Melanocyte of skin (primary cell): ENCODE measurements around the gene TMEM38B.

DNA sequence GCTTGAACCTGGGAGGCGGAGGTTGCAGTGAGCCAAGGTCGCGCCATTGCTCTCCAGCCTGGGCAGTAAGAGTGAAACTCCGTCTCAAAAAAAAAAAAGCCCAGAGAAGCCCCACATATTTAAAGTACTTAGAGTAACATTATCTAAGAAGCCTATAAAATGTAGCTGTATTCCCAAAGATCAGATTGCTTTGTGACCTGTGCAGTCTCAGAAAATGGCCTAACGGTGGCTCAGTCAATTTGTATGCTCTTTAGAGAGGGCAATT, 26.0 kb downstream of the NIPSNAP3B start:
- CAGE, long polyA plus RNA, 2 experiments: no peak in any of the 2 experiments

- CAGE, long polyA plus RNA, 2 experiments: no peak in any of the 2 experiments
These were observed 51.1 kb downstream of the NIPSNAP3B start for GRCh38 chr9:104814974-104815528.

GRCh38 chr9:104841455-104842411, 77.8 kb downstream of the NIPSNAP3B start:
- CAGE, long polyA plus RNA, 2 experiments: no peak in any of the 2 experiments

GRCh38 chr9:104868329-104868666, 59.7 kb downstream of the ABCA1 start:
- CAGE, long polyA plus RNA, 2 experiments: no peak in any of the 2 experiments

DNA sequence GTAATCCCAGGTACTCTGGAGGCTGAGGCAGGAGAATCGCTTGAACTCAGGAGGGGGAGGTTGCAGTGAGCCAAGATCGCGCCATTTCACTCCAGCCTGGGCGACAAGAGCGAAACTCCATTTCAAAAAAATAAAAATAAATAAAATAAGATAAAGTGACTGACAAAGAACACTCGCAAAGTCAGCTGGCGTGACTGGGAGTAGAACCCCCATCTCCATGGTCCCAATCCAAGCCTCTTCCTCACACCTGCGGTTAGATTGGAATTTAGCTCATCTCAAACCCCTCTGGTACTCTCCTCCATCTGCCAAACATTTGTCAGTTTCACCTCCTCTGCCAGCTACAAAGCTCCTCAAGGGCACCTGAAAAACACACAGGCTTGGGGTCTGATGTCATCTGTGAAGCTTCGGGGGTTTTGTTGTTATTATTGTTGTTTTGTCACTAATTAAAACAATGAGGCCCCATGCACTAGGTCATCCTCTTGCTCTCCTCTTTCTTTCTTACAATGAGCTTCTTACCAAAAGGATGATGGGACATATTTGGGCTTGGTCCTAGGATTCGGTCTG, 42.8 kb downstream of the ABCA1 start:
- CAGE, long polyA plus RNA, 2 experiments: no peak in any of the 2 experiments

- CAGE, long polyA plus RNA, 2 experiments: no peak in any of the 2 experiments
These were observed 28.0 kb downstream of the ABCA1 start for GRCh38 chr9:104899742-104900518.

- CAGE, long polyA plus RNA, 2 experiments: no peak in any of the 2 experiments
These were observed 20.7 kb downstream of the ABCA1 start for GRCh38 chr9:104907236-104907708.

GRCh38 chr9:104927633-104927899, 389 bp downstream of the ABCA1 start:
- CAGE, long polyA plus RNA, 2 experiments: no peak in any of the 2 experiments

- CAGE, long polyA plus RNA, 2 experiments: no peak in any of the 2 experiments
These were observed 125.3 kb upstream of the ABCA1 start for GRCh38 chr9:105053093-105053728.

GRCh38 chr9:105138491-105139118, 105.8 kb upstream of the SLC44A1 start:
- CAGE, long polyA plus RNA, 2 experiments: no peak in any of the 2 experiments

GRCh38 chr9:105318552-105319296, 74.3 kb downstream of the SLC44A1 start:
- CAGE, long polyA plus RNA, 2 experiments: no peak in any of the 2 experiments

GRCh38 chr9:105418524-105418976, 29.3 kb upstream of the FSD1L start:
- CAGE, long polyA plus RNA, 2 experiments: no peak in any of the 2 experiments

DNA sequence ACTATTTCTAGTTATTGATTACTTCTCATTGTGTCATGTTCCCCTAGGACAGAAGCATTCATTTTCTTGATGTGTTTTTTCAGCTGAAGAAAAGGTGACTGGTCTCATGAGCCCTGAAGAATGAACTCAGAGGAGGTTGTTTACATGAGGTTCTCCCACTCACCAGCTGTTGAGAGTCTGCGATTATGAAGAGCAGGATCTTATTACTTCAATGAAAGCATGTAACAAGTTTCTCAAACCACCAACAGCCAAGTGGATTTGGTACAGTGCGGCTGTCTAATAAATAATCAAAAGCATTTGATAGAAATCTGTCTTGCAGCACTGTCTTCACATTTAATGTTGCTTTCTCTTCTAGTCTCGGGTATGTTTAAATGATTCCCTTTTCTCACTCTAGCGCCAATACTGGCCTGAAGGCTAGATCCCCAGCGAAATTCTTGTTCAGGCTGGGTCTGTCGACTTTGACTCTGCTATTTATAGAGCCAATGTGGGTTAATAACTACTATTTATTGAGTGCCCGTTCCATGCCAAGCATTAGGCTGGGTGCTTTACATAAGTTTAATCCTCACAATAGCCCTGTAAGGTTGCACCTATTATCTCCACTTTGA, 9.5 kb upstream of the FSD1L start:
- CAGE, long polyA plus RNA, 2 experiments: no peak in any of the 2 experiments

DNA sequence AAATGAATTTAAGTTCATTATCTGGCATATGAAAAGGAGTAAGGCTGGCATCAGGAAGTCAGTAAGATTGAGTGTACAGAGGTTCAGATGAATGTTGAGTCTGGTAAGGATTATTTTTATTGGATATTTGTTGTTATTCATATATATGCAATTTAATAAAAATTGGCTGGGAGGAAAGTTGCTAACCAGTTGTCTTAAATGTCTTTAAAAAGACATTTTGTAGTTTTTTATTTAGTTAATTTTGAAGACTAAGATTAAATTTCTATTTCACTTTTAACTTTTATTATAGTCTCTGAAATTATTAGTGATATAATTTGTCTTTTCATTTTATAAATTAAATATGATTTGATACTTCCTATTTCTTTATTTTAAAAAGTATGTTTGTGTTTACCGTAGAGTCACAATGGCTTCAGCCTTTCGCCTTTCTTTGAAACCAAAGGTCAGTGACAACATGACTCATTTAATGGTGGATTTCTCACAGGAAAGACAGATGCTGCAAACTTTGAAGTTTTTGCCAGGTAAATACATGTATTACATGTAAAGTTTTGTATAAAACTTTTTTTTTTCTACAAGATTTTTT, 36.2 kb downstream of the FSD1L start:
- CAGE, long polyA plus RNA, 2 experiments: no peak in any of the 2 experiments

- CAGE, long polyA plus RNA, 2 experiments: no peak in any of the 2 experiments
These were observed at the start of gene TMEM38B for GRCh38 chr9:105694290-105695335. TMEM38B (plus strand) TSS chr9:105694541.

DNA sequence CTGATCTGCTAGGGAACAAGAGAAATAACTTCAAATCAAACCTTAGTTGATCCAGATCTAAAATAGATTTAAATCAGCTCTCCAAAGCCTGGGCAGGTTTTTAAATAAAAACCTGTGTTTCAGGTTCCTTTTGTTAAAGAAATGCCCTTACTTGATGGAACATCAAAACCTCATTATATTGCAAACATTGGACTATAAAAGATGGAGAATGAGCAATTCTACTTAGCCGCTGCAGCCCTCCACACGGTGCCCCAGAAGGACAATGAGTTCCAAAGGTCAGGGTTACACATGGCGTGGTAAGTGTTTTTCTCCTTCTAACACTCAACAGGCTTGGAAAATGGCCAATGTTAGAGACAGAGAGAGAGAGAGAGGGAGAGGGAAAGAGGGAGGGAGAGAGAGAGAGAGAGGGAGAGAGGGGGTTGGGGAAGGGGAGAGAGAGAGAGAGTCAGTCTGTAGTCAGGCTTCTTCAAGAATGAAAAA, 324.6 kb downstream of the TMEM38B start:
- CAGE, long polyA plus RNA, 2 experiments: no peak in any of the 2 experiments

- CAGE, long polyA plus RNA, 2 experiments: no peak in any of the 2 experiments
These were observed 575.7 kb upstream of the ZNF462 start for GRCh38 chr9:106287281-106287660.

DNA sequence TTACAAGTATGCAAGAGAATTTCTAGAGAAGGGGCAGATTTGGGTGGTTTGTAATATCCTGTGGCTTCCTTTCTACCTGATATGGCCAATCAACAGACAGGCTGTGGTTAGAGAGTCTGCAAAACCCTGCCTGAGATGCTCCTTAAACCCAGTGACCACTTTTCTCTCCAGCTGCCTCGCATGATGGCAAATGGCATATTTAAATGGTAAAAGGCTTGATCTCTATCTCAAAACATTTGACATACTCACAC, 550.0 kb upstream of the ZNF462 start:
- CAGE, long polyA plus RNA, 2 experiments: no peak in any of the 2 experiments

DNA sequence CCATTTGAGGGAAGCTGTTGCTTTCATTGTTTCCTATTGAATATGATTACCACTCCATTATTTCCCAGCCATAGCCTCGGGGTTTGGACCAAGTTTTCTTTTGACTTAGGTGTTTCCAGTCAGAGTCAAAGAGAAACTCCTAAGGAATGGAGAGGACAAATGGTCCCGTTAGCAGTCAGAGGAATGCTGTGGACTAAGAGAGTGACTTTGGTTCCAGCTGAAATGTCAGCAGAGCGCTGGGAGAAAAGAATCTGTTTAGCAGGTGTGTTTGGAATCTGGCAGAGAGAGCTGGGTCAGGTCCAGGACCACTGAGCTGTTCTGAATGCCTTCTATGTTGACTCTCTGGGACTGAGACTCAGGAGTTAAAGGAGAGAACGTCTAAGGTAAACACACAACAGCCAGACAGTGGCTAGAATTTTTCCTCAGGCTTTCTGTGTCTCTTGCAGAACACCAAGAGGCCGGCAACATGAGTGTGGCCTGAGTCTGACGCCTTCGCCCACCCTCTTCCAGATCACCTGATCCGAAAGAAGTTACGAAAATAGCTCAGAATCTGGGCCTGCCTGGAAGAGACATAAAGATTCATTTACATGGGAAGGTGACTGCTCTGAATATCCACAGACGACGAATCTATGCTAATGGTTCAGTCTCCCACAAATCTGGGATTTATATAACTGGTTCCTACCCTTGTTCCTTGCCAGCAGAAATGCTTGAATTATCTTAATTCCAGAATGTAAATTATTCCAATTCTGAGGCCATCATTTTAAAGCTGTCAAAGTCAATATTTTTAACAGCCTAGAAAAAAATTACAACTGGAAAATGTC, 107.2 kb upstream of the ZNF462 start:
- CAGE, long polyA plus RNA, 2 experiments: no peak in any of the 2 experiments

- CAGE, long polyA plus RNA, 2 experiments: no peak in any of the 2 experiments
These were observed 13.5 kb downstream of the ZNF462 start for GRCh38 chr9:106876400-106876863.